CD14-positive monocyte (primary cell): ENCODE measurements around the gene SPATA9.

DNA sequence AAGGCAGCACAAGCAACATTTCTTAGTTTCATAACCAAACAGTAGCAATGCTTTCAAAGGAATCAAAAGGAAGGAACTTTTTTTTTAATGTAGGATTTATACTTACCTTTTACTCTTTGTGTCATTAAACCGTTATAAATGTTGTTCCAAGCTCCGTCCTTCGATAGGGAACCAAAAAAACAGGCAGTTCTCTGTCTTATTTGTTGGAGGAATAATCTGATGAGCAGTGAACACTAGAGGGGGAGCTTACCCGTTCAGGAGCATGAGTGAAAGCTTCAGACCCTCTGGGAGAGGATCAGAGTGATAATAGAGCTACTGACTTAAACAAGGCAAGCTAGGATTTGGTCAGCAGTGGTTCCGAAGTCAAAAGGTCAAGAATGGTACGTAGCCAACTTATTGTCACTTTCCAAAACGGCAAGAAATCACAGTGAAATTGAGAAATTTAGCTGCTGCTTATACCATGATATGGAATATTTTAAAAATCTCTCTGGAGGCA lies 895.0 kb upstream of the NR2F1 start:
- CAGE, long polyA plus RNA = no peak

- CAGE, long polyA plus RNA = no peak
Measured at GRCh38 chr5:93585938-93586567, 3.0 kb downstream of the NR2F1 start.

GRCh38 chr5:94333128-94333811 lies 221.8 kb upstream of the FAM172A start:
- CAGE, long polyA plus RNA = no peak

DNA sequence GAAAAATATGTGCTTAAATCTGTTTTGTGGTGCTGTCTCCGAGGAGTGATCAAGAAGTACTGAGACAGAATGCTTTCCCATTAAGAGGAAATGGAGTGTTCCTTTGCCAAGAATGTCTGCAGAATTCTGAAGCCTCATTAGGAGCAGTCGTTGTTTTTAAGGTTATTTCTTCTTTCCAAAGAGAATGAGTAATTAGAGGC lies 131.3 kb downstream of the MCTP1 start:
- CAGE, long polyA plus RNA = no peak

- CAGE, long polyA plus RNA = no peak
Measured at GRCh38 chr5:95284010-95284831, 673 bp downstream of the MCTP1 start.

DNA sequence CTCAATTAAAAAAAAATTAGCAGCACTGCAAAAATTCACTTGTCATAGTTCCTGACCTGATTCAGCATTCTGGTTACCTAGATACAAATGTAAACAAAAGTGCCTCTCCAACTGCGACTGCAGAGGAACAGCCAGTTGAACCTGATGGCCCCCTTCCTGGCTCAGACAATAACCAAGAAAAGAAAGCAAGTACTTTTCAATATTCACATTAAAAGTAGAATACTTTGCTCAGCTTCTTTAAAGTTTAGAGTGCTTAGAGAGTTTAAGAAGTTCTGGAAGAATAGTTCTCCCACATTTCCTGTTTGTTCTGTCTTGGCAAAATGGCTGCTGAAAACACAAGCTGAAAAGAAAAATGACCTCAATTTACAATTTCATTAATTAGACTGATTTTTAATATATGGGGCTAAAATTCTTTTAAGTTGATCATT lies 1.6 kb downstream of the FAM81B start:
- CAGE, long polyA plus RNA = no peak

DNA sequence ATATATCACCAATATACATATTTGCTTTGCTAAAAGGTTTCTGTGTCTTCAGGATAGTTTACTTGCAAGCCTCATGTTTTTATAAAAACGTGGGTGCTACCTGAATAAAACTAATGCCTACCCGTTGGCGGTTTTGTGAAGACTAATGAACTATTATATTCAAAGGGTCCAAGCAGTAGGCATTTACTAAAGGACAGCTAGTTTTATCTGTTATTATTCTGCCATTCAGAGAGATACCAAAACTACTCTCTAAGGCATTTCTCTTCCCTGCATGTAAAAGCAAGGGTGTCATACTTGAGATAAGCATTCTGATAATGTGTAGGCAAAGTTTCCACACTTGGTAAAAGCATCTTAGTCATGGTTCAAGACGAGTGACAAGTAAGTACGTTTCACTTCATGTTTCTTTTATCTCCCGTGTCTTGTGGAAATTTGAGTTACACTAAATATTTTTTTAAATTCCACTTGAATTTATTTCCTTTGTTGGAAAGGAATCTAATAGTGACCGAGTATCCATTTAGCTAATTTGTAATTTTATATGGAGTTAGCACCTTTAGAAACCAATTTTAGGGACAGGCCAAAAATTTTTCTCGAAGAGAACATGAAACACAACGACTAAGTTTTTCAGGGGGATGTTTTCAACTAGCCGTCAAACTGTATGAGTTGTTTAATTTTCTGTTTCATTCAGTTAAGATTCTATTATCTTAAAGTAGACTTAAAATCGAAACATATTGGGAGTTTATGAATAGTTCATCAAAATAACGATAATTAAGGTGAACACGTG lies 1.3 kb downstream of the RFESD start:
- CAGE, long polyA plus RNA = no peak

- CAGE, long polyA plus RNA = no peak
Measured at GRCh38 chr5:95682805-95683149, at the start of gene SPATA9. SPATA9 (minus strand) TSS chr5:95682991.

DNA sequence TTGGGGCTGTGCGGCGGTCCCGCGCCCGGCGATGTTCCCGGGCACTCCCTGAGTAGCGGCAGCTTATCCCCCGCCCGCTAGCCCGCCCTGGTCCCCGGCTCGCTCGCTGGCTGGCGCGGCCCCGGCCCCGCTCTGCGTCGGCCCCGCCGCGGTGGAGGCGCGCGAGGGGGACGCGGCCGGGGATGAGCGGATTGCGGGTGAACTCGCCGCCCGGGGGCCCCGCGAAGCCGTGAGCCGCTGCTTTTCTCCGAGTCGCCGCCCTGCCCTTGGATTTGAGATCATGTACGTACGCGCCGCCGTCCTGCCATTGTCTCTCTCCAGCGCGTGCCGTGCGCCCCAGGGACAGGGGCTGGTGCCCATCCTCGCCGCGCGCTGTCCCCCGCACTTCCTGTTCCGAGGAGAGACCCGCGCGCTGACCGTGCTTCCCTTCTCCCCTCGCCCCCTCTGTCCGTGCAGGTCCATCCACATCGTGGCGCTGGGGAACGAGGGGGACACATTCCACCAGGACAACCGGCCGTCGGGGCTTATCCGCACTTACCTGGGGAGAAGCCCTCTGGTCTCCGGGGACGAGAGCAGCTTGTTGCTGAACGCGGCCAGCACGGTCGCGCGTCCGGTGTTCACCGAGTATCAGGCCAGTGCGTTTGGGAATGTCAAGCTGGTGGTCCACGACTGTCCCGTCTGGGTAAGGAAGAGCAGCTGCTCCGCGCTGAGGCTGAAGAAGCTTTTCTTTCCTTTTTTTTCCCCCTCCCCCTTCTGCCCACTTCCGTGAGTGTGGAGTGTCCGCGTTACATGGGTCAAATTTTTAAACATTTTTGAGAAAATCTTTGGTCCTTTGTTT lies 486 bp downstream of the RHOBTB3 start:
- CAGE, long polyA plus RNA = no peak

DNA sequence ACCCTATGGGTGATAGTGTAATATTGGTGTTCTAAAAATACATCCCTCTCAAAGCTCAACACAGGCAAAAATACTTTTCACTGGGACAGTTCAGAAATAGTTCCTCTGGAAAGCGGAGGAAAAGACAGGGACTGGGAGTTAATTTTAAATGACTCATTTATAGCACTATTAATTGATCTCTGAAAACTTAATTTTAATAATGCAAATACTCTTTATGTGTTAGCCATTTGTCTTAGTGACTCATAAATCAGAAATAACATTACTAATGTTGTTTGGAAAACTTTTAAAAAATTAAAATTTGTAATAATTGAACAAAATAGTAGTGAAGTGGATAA lies 1.3 kb downstream of the RHOBTB3 start:
- CAGE, long polyA plus RNA = no peak

DNA sequence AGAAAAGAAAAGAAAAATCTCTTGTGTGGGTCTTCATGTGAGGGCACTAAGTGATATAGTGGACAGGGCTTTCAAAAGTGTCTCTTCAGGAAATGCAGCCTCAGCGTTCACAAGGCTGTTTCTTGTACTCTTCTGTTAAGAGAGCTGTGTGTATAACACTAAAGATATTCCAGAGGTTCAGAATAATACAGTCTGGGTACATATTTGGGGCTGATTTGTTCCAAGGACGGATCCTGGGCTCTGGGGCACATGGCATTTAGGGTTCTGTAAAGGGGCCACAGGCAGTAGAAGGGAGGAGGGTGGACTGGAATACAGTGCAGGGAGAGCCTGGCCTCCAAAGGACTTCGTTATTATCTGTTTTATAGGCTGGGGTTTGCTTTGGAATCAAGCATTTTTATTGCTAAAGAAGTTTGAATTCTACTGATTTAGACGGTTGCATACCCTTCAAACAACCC lies 23.0 kb downstream of the RHOBTB3 start:
- CAGE, long polyA plus RNA = no peak

DNA sequence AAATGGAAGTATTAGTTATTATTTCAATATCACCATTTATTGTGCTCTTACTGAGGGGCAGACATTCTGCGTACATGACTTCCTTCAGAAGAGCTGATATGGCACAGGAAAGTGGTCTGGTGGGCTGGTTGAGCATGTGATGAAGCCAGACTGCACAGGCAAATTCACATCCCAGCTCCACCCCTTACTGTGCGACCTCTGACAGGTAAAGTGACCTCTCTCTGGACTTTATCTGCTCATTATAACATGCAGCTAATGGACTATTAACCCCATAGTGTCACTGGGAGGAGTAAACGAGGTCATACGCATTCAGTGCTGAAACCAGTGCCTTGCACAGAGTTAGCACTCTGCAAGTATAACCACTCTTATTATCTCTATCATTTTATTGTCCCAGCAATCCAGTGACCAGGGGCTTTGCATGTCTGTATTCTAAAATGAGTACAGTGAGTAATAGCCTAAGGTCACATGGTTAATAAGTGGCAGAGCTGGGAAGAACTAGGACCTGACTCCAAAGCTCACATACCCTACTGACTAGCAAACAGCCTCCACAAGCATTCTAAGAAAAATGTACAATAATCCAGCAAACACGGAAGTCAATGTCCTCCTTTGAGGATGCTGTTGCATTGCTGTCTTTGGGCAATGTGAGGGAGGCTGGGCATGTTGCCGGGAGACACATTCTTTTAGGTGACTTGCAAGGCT lies 19.2 kb downstream of the GLRX start:
- CAGE, long polyA plus RNA = no peak

DNA sequence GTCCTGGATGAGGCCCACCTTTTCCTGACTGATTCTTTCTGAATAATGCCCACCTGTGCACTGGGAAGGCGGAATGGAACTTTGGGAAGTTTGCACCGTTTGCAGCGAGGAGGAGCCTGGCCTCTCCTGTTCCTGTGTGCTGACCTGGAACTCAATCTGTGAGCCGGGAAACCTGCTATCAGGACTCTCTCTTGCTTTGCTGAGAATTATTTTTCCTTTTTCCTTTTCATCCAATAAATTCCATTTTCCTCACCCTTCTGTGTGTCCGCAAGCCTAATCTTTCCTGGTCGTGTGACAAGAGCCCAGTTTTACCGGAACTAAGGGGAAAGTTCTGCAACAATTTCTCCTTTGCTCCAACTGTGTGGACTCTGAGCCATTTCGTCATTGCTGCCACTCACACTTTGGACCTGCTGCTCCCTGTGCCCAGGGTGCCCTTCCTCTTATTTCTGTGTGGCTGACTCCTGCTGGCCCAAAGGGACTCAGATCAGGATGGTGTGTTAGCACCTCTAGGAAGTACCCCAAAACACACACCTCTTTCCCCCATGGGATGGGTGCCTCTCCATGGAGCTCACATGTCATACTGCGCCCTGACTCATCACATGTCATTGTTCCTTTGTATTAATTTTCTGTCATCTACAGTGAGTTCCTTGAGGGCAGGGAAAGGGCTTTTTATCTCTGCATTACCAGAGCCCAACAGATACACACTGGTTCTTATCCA lies 4.7 kb upstream of the GLRX start:
- CAGE, long polyA plus RNA = no peak

DNA sequence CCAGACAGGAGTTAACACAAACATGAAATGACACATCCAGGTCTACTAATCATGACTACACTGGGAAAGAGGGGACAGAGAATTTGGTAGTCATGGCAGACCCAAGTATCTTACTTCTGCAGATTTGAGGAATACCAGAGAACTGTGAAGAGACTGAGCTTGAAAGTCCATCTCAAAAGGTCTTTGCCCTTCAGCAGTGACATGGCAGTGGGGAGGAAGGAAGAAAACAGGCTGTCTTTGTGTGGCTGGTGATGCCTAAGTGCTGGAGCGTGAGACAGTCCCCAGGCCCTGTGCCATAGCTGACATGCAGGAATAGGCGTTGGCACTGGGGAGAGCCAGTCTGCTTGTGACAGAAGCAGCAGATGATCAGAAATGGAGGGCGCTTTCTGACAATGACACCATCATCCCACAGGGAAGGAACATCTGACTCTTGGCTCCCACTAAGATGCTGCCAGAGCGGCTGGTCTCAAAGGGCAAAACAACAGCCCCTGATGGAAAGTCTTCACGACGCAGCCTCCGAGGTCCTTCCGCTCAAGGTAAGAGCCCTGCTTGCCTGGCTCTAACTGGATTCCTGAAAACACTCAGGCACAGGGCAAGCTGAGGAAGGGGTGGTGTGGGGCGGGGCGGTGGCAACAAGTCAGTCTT lies 15.5 kb upstream of the GLRX start:
- CAGE, long polyA plus RNA = no peak

DNA sequence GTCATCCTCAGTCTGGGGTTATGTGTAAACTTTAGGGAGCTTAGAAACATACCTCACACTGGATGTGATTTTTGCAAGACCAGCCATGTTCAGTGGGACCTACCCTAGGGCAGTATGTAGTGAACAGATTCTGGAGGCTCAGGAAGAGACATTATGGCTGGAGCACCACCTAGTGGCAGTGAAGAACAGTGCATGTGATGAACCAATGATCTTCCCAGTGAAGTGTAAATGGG lies 24.4 kb upstream of the GLRX start:
- CAGE, long polyA plus RNA = no peak

DNA sequence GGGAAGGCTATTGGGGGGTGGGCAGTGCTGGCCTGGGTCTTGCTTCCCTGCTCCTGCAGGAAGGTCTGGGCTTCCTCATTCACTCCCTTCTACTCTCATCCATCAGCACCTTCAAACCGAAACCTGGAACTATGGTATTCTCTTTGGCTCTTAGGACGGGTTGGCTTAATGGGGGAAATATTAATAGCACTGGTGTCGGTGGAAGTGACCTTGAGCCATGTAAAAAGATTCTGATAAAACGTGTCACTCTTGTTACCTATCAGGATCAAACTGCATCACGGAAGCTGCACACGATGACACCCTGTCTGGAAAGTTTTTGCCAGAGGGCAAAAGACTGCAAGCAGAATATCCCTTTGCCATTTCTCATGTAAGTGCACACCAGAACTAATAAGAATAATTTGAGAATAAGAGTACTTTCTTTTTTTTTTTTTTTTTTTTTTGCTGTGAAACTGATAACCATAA lies 34.1 kb upstream of the GLRX start:
- CAGE, long polyA plus RNA = no peak

DNA sequence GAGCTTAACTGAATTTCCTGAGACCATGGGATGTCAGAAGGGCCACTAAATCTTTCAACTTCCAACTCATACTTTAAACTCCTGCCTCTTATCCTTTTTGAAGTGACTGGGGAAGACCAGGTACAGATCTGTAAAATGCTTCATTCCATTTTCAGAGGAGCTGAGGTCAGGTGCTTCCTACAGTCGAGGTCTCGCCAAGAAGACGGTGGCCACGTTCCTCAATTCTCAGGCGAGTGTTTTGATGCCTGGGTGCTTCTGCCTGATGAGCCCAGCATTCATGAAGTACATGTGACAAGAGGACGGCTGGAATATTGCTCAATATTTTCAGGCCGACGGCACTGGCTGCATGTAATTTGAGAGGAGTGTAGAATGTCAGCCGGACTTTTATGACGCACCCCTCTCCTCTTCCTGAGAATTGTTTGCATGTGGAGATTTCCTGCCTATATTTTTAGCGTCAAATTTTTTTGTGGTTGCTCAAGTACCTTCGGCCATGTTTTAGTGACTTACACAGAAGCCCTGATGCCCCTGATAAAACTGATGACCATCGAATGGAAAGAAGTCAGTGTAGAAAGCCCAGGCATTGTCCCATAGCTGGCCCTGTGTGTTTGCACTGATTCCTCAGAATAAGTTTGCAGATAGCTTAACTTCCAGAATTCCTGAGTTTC lies 38.8 kb upstream of the GLRX start:
- CAGE, long polyA plus RNA = no peak

- CAGE, long polyA plus RNA = no peak
Measured at GRCh38 chr5:95930638-95931558, 30.8 kb downstream of the ELL2 start.

DNA sequence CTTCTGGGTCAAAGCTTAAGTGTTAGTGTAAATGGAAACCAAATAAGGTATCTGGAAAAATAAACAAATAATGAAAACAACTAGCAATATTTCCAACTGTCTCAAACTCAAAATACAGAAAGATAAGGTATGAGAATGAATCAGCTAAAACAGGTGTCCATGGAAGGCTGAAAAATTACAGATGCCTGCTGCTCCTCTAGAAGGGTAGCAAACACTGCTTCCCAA lies 30.2 kb downstream of the ELL2 start:
- CAGE, long polyA plus RNA = no peak

DNA sequence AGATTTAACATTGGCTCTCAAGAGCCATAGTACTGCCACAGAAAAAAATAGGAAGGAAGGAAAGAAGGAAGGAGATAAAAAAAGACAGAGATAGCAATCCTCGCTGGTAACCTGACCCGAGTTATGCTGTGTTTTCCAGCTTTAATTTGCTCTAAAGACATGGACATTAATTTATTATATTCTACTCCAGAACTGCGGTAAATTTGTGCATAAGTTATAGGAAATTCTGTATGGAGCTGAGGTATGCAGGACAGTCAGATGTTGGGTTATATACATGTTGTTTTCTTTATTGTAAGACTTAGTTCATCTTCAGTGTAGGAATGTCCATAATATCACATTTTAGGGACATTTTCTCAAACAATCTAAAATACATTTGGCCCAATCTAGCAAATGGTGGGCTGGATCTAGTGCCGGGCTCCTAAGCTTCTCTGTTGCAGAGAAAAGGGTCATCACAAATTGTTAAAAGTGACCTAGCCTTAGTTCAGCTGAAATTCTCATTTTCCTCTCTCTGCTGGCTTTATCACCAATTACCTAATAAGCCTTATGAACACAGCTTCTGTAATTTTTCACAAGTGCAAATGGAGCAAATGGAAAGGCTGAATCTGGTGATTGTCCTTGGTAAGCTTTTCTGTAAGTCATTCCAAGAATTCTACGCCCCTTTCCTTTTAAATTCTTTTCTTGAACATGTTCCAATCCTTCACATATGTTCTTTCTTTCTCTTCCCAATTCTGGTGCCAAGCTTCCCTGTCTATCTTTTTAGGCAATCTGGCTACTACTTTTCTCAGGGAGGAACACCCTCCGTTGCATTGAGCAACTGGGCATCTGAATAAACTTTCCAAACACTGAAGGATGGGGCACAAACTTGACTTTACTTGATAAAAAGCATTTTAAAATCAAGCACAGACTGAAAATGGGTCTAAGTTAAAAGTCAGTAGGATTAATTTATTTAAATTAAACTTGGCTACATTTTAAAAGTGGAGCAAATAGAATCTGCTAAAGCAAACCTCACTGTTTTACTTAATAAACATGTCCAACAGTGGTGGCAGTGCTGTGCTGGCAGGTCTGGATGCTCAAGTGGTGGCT lies 5.8 kb downstream of the ELL2 start:
- CAGE, long polyA plus RNA = no peak